Temporal lobe (tissue), 2 donors: Measurements from ENCODE around the genes NUDT10, NUDT11, MAGED4B, PHF8 and FAM120C.

DNA sequence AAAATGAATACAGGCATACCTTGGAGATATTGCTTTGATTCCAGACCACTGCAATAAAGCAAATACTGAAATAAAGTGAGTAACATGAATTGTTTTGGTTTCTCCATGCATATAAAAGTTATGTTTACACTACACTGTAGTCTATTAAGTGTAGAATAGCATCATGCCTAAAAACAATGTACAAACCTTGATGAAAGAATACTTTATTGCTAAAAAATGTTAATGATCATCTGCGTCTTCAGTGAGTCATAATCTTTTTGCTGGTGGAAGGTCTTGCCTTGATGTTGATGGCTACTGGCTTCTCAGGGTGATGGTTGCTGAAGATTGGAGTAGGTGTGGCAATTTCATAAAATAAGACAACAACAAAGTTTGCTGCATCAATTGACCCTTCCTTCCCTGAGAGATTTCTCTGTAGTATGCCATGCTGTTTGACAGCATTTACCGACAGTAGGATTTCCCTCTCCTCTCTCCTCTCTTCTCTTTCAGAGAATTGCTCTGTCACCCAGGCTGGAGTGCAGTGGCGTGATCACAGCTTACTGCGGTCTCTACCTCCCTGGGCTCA is 145.1 kb downstream of the SHROOM4 start:
- RAMPAGE, long total RNA: no peak

DNA sequence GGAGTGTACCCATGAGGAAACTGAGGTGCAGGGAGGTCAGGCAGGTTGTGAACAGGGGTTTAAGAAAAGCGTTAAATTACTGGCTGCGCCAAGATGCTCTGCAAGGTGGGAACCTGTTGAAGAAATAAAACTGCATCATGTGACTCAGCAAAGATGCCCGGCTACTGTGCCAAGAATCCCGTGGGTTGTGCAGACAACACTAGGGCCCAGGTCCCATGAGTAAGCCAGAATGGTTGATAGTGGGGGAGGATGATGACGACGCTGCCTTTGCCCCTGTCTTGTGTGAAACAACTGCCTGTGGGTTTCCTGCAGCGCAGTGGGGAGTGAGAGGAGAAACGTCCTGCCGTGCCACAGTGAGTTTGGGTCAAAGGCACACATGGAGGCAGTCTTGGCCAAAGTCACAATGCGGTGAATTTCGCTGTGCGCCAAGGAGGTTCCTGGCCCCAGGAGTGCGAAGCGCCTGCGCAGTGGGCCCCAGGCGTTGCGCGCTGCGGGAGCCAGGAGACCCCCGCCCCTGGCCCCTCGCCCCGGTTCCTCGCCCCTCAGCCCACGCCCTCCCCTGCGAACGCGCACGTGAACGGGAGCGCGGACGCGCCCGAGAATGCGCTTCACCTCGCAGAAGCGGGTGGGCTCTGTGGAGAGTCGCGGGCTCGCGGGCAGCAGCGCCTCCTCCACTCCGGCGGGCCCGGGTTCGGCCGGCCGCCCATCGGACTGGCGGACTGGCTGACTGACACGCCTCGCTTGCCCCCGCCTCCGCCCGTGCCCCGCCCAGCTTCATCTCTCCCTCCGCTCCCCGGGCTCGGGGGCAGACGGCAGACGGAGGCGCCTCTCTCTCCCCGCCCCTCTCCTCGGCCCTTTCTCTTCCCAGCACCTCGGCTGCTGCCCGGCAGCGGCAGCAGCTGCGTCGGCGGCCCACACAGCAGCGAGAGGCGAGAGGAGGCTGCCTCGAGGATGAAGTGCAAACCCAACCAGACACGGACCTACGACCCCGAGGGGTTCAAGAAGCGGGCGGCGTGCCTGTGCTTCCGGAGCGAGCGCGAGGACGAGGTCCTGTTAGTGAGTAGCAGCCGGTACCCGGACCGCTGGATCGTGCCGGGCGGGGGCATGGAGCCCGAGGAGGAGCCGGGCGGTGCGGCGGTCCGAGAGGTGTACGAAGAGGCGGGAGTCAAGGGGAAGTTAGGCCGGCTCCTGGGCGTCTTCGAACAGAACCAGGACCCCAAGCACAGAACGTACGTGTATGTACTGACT is at the start of gene NUDT10:
Gene NUDT10, plus strand, starts transcription at position 808 of the 1,248 bp plus-strand sequence.
- RAMPAGE, long total RNA: start-site peak on the plus strand centred at position 838 of the sequence, 121 bp wide, 181 and 119 reads in 2 replicates

DNA sequence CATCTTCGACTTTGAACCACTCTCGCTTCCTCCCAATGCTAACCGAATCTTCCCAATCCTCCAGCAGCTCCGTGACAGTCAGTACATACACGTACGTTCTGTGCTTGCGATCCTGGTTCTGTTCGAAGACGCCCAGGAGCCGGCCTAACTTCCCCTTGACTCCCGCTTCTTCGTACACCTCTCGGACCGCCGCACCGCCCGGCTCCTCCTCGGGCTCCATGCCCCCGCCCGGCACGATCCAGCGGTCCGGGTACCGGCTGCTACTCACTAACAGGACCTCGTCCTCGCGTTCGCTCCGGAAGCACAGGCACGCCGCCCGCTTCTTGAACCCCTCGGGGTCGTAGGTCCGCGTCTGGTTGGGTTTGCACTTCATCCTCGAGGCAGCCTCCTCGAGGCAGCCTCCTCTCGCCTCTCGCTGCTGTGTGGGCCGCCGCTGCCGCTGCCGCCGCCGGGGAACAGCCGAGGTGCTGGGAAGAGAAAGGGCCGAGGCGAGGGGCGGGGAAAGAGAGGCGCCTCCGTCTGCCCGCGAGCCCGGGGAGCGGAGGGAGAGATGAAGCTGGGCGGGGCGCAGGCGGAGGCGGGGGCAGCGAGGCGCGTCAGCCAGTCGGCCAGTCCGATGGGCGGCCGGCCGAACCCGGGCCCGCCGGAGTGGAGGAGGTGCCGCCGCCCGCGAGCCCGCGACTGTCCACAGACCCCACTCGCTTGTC is at the start of gene NUDT11:
Gene NUDT11, minus strand, starts transcription at position 521 of the 707 bp plus-strand sequence.
- RAMPAGE, long total RNA: no peak

GRCh38 chrX:51802749-51803216 is 59.5 kb downstream of the GSPT2 start:
- RAMPAGE, long total RNA: no peak

GRCh38 chrX:51850815-51851162 is 42.6 kb upstream of the MAGED1 start:
- RAMPAGE, long total RNA: no peak

GRCh38 chrX:52068885-52069611 is at the start of gene MAGED4B:
MAGED4B (minus strand) TSS chrX:52069183.
- RAMPAGE, long total RNA: no peak

DNA sequence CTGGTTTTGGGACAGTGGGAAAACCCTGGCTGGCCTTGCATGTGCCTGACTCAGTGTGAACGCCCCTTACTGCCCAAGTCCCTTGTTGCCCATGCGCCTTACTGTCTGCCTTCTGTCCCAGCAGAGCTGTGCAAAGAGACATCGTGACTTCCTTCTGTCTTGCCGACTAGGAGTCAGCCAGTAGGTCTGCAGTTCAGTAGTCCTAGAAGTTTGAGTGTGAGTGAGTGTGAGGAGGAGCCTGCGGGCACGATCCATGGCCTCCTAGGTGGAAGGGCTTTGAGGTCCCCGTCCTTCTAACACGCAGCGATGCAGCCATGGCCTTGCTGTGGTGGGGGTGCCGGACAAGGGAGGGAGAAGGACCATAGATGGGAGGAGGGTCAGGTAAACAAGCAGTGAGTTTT is 372 bp upstream of the XAGE2 start:
- RAMPAGE, long total RNA: no peak

GRCh38 chrX:52654693-52654870 is 118 bp downstream of the SSX7 start:
- RAMPAGE, long total RNA: no peak

DNA sequence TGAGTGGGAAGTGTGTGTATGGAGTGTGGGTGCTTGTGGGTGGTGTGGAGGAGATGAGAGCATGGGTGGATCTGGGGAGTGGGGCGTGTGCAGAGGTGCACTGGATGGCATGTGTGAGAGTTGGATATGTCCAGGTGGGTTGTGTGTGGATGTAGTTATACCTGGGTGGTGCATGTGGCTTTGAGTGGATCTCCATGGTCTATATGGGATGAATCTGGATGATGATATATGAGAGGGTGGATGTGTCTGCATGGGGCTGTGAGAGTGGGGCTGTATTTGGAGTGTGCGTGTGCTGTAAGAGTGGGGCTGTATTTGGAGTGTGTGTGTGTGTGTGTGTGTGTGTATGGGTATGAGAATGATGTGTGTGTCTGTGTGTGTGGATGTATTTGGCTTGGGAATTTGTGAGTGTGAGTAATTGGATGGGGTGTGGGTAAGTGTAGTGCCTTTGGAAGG is 7.0 kb downstream of the GPR173 start:
- RAMPAGE, long total RNA: no peak

- RAMPAGE, long total RNA: no peak
Observed at GRCh38 chrX:53071337-53072628, 10.4 kb upstream of the TSPYL2 start.

DNA sequence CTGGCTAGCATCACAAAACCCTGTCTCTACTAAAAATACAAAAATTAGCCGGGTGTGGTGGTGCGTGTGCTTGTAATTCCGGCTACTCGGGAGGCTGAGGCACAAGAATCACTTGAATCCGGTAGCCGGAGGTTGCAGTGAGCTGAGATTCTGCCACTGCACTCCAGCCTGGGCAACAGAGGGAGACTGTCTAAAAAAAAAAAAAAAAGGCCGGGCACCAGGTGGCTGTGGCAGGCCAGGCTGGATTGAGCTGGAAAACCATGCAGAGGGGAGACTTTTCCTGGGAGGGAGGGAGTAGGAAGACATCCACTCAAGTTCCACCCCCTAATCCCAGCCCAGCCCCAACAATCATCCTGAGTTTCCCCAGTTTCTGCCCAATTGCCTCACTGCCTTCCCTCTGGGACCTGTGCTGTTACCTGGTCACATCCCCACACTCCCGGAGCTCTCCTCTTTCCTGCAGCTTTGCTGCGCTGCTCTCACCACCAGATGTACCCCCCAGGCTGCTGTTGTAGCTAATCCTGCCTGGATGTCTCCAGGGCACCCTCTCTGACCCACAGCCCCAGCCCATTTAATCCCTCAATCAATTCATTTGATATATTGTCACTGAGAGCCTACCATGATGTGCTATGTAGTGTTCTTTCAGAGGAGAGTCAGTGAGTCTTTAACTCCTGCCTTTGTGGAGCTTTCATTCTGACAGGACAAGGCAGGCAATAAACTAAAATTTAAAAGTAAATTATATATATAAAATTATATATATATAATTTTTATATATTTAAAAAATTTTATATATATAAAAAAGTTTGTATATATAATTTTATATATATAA is 8.9 kb upstream of the TSPYL2 start:
- RAMPAGE, long total RNA: no peak

DNA sequence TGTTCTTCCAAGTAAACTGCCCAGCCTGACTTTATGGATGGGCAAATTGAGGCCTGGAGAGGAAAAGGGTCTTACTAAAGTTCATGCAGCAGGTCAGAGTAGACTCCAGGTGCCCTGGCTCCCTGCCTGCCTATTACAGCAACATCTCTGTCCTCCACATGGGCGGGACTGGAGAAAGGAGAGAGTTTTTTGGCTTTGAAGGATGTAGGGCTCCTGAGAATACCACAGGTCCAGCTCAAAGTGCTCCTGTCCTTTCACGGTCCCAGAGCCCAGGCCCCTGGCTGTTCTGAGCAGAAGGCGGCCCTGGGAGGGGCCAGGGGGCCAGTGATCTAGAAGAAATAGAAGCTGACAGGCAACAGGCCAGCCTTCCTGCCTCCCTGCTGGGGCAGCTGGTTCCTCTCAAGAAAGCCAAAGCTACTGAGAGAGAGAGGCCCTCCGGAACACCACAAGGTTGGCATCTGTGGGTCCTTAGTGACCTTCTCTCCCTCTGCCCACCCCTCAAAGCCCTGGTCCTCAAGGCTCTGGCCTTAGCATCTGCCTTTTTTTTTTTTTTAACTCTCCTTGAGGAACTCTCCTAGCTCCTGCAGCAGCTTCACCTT is 38.8 kb downstream of the IQSEC2 start:
- RAMPAGE, long total RNA: no peak

- RAMPAGE, long total RNA: no peak
Observed at GRCh38 chrX:53423085-53423685, 512 bp downstream of the RIBC1 start.

- RAMPAGE, long total RNA: no peak
Observed at GRCh38 chrX:53531673-53532171, 97.6 kb upstream of the HSD17B10 start.

DNA sequence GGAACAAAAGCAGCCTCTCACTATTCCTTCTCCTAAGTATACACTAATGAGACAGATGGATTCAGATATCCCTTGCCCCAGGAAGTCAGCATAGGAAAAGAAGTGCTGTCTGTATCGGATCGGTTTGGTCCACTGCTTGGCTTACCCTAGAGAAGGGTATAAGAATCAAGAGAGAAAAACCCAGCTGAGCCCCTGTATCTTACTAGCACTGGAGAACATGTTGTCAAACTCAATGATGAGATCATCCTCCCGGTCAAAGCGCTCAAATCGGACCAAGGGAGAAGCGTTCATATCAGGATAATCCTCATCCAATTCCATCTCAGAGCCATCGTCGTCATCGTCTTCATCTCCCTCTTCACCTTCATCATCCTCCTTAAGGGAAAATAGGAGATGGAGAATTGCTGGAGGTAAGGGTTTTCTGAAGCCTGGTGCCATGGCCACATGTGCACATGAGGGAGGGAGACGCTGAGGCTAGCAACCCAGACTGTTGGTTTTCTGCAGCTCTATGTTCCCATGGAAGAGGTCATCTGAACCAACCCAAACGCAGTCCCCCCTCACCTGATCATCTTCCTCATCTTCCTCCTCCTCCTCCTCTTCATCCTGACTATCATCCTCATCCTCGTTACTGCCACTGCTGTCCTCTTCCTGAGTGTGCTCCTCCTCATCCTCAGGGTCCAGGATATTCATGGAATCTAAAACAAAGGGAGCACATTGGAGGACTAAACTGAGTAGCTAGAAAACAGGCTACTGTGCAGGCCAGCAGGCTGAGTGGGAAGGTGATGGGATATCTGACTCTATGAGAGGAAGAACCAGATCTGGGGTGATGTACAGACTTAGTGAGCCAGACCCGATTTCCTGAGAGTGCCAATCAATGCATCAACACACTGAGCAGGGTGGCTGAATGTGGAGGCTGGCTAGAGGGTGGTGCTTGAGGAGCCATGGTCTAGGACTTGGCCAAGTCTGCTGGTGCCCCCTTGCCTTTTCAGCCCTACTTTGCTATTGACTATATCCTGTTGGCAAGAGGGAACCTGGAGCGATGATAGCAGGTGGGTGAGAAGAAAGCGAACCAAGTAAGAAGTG is 124.6 kb downstream of the HUWE1 start:
- RAMPAGE, long total RNA: no peak

DNA sequence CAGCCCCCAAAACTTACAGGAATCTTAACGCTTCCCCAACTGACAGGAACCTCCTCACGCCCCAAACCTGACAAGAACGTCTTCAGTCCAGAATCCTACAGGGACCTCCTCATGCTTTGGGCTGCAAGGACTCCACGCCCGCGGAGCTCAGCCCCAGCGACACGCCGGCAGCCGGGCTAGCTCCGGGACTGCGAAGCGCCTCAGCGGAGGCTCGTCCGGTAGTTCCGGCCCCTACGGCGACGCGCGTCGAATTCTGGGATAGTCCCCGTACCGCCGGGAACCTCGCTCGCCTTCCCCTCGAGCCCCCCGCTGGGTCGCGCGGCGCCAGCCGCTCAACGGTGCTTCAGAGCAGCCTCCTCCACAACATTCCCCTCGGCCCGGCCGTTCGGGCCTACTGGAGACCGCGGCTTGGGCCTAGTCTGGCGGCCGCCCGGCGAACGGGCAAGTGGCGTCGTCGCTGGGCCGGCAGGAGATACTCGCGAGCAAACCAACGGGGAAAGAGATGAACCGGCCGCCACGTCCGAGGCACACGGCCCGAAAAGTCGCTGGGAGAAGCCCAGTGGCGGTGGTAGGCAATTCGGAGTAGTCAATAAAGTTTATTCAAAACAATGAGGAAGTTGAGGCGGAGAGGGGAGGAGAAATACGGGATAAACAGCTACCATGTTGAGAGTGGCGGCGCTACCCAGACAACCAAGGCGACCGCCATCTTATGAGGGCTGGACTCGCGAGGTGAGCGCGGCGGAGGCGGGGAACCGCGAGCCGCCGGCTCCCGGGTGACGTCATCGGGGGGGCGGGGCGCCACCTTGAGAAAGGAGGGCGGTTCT is at the start of gene PHF8:
Gene PHF8, minus strand, starts transcription at position 729 of the 824 bp plus-strand sequence.
- RAMPAGE, long total RNA: no peak

- RAMPAGE, long total RNA: no peak
Observed at GRCh38 chrX:54044569-54045574, 599 bp upstream of the PHF8 start.

DNA sequence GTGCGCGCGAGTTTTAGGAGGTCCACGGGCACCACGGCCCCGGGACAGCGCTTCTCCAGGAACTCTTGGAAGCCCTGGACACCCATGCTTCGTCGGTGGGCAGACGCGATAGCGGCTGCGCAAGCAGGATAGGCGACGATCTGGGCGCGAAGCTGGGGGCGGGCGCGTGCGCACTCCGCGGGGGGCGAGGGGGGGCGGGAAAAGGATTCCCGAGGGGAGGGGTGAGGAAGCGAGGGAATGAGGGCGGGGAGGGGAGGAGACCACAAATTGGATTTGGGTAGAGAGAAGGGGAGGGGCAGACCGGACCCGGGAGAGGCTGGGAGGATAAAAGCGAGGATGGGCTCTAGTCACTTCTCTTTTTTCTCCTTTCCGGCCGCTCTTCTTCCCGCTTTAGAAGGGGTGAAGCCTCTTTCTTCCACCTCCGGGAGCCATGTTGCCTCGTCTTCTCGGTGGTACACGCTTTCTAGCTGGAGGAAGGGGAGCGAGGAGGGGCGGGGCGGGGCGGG is at the start of gene FAM120C:
Gene FAM120C, minus strand, starts transcription at position 142 of the 506 bp plus-strand sequence.
- RAMPAGE, long total RNA: no peak

DNA sequence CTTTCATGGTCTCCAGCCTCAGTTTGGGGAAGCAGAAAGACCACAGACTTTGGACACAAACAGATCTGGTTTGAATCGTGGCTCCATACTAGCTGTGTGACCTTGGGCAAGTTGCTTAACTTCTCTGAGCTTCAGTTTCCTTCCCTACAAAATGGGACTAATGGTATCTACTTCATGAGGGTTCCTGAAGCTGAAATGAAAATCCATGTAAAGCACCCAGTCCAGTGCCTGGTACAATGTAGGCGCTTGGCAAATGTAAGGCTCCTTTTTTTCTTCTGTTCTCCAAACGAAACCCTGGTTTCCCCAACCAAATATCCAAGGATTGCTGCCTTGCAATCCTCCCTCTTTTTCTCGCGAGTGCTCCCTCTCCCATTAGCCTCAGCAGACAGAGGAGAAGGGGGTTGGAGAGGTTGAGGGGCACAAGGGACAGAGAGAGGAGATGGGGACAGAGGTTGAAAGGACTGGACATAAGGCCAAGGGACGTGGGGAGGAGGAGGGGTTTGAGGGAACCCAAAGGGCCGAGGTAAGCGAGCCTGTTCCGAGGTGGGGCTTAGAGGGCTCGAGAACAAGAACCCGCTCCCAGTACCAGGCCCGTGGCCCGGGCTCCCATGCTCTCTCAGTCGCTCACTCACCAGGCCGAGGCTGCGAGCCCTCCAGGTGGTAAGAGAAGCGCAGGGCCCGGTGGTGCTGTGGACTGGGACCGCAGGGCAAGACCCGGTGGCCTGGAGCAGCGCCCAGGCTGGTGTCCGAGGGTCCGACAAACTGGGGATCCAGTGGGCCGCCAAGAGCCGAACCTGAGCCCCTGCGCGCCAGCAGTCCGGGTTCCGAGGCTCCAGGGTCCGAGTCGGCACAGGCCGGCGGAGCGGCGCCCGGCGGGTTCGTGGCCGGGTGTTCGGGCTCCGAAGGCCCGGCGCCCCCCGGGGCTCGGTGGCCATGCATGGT is 1.3 kb downstream of the FGD1 start:
- RAMPAGE, long total RNA: no peak

DNA sequence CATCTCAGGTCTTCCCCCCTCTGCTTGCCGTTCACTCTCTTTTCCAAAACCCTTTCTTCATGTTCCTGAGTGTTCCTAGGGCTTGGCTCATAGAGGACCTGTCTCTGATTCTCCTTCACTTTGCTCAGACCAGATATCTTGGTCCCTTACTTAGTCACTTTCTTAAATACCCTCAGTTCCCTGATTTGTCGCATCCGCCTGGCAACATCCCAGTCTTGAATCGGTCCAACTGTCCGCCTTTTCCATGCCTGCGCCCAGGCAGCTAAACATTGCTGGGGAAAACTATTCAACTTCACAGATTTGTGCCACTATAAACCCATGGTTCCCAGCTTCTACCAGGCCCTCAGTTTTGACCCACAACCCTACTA is 371 bp upstream of the FGD1 start:
- RAMPAGE, long total RNA: no peak